Fibroblast of the aortic adventitia (primary cell): ENCODE measurements around the genes PDSS2 and OSTM1.

- CAGE, long polyA plus RNA, result no peak
Observed at GRCh38 chr6:106614919-106615327, 14.4 kb downstream of the RTN4IP1 start.

- CAGE, long polyA plus RNA, result no peak
Observed at GRCh38 chr6:106648585-106649413, 19.4 kb downstream of the QRSL1 start.

DNA sequence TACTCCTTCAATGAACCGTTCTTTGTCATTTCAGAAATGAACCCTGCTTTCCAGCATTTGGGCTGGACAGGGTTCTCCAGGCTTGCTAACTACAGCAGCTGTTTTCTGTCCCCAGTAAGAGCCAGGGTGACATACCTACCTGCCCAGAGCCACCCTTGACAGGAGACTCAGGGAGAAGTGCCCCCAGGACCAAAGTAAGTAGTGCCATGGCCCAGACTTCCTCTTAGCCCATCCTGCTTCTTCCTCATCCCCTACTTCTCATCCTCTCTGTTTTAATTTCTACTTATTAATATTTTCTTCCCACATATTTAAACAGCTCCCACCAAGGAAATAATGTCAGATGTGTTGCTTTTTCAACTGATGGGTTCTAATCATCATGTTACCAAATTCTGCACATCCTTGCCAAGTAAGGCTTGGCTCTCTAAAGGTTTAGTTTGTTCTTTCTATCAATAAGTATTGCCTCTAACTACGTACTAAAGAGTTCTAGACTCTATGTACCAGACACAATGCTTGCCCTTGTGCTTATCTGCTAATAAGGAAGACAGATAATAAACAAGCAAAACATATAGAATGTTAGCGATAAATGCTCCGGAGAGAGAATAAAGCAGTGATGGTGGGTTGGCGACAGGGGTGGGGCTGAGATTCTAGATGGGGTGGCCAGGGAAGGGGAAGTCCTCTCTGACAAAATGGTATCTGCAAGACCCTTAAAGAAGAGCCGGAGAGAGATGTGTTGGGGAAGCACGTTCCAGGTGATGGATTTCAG is 73.9 kb downstream of the QRSL1 start:
- CAGE, long polyA plus RNA, result no peak

GRCh38 chr6:106741804-106741961 is 112.3 kb downstream of the QRSL1 start:
- CAGE, long polyA plus RNA, result no peak

DNA sequence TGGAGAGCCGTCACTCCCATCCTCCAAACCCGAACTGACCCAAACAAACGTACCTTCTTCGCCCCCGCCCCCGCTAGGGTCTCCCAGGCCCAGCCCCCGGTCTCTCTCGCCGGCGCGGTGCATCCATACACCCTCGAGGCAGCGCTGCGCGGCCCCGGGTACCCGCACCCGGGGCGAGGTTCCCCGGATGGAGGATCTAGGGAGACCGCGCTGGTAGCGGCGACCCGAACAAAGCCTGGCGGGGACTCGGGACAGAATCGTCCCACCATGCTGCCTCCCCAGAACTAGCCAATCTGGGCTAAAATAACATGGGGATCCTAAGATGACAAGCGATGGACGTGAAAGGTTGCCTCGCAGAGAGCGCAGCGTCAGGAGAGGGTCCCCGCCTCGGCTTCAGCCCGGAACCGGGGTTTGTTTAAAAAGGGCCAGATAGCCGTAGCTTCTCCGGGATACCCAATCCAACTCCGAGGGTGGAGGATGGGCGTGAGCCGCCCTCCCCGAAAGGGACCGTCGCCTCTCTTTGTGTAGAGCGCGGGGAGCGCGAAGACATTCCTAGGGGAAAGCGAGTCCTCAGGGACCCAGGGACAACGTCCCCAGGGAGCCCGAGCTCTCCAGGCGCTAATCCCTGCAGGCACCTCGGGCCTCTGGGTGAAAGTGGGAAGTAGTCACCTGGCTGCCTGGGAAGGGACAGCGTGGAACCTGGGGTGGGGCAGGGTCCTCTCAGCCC is 749 bp downstream of the CD24 start:
- CAGE, long polyA plus RNA, result no peak

DNA sequence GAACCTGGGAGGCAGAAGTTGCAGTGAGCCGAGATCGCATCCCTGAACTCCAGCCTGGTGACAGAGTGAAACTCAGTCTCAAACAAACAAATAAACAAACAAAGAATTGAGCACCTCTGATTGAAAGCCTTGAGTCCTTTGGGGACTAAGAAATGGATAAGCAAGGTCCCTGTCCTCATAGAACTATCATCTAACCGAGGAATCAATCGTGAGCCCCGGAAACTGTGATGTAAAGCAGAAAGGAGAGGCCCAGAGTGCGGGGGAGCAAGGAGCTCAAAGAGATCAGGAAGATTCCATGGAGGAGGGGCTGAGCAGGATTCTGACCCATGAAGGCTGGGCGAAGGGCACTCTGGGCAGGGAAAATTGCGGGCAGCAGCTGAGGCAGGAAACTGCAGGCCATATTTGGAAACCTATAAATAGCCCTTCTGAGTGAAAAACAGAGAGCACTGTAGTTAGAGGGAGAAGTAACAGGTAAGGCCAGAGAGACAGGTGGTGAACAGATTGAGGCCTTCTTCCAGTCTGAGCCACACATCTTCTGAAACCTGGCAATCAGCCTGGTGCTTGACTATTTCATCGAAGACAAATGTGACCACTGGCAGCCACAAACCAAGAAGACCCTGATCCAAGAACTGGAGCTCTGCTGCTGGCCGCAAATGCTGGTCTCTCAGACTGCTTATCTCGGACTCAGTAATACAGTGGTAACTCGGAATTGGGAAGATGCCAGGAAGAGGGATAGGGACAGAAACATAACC is 14.0 kb upstream of the BEND3 start:
- CAGE, long polyA plus RNA, result no peak

DNA sequence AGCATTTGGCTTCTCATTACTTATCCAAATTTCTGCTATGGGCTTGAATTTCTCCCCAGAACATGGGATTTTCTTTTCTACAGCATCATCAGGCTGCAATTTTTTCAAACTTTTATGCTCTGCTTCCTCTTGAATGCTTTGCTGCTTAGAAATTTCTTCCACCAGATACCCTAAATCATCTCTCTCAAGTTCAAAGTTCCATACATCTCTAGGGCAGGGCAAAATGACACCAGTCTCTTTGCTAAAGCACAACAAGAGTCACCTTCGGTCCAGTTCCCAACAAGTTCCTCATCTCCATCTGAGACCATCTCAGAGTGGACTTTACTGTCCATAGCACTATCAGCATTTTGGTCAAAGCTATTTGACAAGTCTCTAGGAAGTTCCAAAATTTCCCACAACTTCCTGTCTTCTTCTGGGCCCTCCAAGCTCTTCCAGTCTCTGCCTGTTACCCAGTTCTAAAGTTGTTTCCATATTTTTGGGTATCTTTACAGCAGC is 55.4 kb downstream of the PDSS2 start:
- CAGE, long polyA plus RNA, result no peak

- CAGE, long polyA plus RNA, result no peak
Observed at GRCh38 chr6:107458593-107459184, 675 bp downstream of the PDSS2 start.

- CAGE, long polyA plus RNA, result no peak
Observed at GRCh38 chr6:107459185-107459635, at the start of gene PDSS2. Gene PDSS2 (minus strand): TSS chr6:107459564.

DNA sequence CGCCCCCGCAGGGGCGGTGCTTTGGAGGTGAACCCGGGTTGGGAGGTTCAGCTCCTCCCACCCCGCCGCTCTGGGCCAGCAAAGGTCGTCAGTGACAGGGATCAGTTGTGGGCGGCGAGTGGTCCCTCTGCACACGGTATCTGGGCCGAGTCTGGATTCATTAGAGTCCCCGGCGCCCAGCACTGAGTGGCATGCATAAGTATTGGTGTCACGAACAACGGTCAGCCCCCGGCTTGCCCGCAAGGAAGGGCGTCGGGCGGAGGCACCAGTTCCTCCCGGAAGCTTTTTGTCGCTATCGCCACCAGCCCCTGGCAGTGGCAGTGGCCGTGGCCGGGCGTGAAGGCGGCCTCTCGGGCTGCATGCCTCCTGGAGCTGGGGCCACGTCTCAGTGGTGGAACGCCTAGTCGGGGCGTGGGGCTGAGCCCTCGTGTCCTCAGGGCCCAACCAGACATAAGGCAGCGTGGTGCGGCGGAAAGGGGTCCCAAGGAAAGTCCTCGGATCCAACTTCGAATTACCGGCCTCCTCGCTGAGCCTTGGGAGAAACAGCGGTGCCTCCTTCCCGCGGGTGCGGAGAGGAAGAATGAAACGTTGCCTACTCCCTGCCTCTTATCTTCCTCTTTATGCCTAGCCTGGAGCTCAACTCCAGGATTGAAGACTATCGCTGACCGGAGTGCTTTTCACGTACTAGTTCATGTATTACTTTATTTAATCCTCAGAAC is 431 bp upstream of the PDSS2 start:
- CAGE, long polyA plus RNA, result no peak

GRCh38 chr6:107492446-107492792 is 2.5 kb downstream of the SOBP start:
- CAGE, long polyA plus RNA, result no peak

DNA sequence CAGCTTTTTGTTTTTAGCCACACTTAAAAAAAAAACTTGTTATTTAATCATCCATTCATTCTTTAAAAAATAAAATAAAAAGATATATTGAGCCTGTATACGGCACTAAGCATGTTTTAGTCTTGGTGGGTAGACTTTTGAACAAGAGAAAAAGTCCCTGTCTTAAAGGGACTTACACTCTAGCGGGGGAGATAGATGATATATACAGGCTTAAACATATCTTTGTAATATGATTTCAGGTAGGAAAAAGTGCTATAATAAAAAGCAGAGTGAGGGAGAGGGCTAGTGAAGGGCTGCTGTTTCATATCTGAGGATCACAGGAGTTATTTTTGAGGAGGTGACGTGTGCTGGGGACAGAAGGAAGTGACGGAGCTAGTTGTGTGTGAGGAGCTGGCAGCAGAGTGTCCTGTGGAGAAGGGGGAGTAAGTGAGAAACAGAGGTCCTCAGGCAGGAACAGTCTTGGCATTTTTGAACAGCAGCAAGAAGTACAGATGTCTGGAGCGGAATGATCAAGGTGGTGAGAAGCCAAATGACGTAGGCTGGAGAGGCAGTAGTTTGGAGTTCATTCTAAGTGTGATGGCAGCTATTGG is 52.1 kb downstream of the SOBP start:
- CAGE, long polyA plus RNA, result no peak

DNA sequence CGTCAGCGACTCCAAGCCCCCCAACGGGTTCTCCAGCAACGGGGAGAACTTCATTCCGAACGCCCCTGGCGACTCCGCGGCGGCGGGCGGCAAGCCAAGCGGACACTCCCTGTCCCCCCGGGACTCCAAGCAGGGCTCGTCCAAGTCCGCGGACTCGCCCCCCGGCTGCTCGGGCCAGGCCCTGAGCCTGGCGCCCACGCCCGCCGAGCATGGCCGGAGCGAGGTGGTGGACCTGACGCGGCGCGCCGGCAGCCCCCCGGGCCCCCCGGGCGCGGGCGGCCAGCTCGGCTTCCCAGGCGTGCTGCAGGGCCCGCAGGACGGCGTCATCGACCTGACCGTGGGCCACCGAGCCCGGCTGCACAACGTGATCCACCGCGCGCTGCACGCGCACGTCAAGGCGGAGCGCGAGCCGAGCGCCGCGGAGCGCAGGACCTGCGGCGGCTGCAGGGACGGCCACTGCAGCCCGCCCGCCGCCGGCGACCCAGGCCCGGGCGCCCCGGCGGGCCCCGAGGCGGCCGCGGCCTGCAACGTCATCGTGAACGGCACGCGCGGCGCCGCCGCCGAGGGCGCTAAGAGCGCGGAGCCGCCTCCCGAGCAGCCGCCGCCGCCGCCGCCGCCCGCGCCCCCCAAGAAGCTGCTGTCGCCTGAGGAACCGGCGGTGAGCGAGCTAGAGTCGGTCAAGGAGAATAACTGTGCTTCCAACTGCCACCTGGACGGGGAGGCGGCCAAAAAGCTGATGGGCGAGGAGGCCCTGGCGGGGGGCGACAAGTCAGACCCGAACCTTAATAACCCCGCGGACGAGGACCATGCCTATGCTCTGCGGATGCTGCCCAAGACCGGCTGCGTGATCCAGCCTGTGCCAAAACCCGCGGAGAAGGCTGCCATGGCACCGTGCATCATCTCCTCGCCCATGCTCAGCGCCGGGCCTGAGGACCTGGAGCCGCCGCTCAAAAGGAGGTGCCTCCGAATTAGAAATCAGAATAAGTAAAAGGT is 144.9 kb downstream of the SOBP start:
- CAGE, long polyA plus RNA, result no peak

DNA sequence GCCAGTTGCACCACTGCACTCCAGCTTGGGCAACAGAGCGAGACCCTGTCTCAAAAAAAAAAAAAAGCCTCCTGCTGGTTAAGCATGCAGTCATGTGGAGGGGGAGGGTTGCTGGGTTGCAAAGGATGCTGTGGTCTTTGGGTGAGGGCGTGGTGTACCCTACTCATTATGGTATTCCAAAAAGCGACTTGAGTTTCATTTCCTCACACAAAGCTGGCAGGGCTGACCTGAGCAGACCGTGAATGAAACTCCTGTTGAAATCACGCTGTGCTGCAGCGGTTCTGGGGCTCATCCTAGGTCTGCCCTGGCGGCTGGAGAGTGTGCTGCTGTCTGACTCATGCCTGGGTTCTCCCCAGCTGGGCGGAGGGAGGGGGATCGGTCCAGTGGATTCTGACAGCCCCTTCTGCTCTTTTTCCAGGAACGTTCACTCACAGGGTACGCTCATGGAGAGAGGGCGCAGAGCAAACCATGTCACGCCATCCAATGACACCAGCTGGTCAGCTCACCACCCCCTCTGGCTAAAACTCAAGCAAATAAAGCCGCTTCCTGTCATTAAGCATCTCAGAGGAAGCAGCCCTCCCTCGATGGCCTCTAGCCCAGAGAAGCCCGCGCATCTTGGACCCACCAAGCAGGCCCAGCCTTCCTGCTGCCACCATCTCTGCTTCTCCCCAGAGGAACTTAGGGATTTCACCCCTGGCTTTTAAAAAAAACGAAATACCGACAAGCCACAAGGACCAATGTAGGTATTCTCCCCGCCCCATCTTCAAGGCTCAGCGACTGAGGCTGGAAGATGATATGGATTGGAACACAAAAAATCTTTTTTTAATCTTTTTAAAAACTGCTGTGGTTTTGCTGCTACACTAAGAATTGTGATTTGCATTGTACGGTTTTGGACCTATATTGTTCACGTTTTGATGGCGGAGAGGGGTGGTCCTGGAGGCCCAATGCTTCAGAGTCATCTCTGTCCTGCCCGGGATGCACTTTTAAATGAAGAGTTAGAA is 166.0 kb downstream of the SCML4 start:
- CAGE, long polyA plus RNA, result no peak

- CAGE, long polyA plus RNA, result no peak
Observed at GRCh38 chr6:107741179-107741692, 82.9 kb downstream of the SCML4 start.

- CAGE, long polyA plus RNA, result no peak
Observed at GRCh38 chr6:107848023-107848614, 24.0 kb upstream of the SCML4 start.

- CAGE, long polyA plus RNA, result no peak
Observed at GRCh38 chr6:108073939-108075188, at the start of gene OSTM1. Gene OSTM1 (minus strand): TSS chr6:108074741.

DNA sequence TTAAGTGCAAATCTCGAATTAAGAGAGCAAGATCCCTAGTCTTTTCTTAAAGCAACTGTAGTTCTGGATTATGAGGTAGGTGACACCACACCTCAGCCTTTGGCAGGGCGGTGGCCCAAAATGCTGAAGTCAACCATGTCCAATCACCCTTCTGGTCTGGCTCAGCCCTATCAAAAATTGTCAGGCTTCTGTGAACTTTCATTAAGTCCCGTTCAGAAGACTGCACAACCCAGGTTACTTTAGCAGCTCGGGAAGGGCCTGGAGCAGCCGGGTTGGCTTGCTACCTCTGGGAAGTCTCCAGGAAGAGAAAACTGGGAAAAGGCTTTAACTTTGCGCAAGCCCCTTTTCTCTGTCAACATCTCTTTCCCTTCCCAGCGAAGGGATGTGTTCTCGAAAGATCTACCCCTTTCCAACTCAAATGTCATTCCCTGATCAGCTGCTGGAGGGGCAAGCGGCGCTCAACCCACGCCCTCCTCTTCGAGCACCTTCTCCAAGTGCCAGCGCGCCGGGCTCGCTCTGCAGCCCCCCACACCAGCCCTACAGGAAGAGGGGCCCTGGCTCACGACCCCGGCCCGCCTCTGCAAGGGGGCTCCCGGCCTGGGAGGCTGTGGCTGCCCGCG is 669 bp downstream of the SNX3 start:
- CAGE, long polyA plus RNA, result no peak

- CAGE, long polyA plus RNA, result no peak
Observed at GRCh38 chr6:108565863-108566531, 5.3 kb downstream of the FOXO3 start.

DNA sequence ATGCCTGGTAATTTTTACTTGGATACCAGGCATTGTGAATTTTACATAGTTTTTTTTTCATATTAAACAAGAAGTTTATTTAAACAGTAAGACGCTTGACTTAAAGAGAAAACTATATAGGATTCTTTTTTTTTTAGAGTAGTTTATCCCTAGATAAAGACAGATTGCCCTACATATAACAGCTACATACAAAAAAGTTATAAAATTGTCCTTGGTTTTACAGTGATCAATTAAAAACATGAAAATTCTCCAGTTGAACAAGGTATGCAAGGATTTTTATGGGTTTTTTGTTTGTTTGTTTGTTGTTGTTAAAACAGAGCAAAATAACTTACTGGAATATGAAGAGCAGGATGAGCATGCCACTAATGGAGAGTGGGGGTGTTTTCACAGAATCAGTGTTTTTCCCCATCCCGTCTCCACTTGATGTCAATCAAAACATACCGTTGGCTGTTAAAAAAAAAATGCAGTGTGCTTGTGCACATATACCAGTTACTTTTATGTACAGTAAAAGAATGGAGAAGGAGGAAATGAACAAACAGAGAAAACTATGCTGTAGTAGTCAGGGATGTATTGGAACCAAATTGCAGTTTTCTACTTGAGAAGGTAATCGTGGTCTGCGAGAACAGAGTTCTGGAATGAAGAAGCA is 56.8 kb downstream of the FOXO3 start:
- CAGE, long polyA plus RNA, result no peak